ENCODE data around the gene SUPT3H.

GRCh38 chr6:44925454-44925927, 402.6 kb upstream of the RUNX2 start:
- RAMPAGE, long total RNA = no peak
- RRBS = no CpG with 5 or more reads among the region's 1 CpG

DNA sequence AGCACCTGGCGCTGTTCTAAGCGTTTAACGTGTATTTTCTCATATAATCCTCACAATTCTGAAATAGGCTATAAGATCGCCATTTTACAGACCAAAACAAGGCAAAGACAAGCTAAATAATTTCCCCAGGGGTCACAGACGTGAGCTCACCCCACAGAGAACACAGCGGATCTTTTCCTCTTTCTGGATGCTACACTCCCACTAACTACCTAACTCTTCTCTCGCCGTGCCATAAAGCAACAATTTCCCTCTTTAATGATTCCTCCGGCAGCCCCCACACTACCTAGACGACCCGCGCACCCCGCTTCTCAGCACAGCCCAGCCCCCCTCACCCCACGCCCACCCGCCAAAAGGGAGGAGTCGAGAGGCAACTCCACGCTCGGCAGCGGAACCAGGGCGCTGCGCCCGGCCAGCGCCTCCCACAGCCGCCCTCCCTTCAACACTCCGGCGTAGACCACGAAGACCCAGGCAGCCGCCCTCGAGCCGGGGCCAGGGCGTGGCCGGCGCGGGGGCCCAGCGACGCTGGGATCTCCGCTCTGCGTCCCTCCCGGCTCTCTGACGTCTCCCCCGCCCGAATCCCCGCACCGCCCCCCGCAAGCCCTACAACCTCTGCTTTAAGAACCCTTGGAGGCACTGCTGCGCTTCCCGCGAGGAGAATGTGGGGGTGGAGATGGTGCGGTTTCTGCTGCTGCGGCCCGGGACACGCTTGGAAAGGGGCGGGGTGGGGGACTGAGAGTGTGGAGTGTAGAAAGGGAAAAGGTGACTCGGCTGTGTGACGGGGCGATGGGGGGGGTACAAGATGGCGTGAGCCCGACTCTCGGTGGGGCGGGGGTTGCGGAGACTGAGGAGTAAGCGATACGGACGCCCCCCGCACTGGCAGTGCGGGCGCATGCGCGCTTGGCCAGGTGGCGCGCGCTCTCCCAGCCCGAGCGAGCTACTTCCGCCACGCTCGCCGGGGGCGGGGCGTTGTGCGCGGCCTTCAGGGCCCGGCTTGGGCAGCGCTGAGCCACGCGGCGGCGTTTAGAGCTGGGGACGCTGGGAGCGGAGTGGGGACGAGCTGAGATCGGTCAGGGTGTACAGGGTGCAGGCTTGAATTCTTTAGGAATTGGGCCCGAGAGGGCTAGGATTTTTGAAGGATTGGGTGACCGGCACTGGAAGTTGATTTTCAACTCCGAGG, at the start of gene SUPT3H:
SUPT3H (minus strand) TSS at position 774 of the 1,177 bp plus-strand sequence.
- RAMPAGE, long total RNA = no peak
- RRBS = 2% methylated on average over 16 of the region's 95 CpGs

DNA sequence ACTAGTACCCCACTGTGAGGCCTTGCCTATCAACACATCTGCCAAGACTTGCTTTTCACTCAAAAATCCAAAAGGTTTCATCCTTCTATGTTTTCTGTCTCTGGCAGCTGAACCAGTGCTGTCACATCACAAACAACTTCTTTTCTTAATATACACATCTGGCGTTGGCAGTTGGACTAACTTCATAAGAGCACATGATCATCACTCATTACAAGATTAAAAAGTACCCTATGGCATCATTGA, 64.0 kb upstream of the SUPT3H start:
- RAMPAGE, long total RNA = no peak
- RRBS = no CpG with 5 or more reads among the region's 1 CpG

- RAMPAGE, long total RNA = no peak
- RRBS = no CpG with 5 or more reads among the region's 9 CpGs
Observed at GRCh38 chr6:45445693-45446371, 68.1 kb upstream of the SUPT3H start.

GRCh38 chr6:45610817-45611264, 233.1 kb upstream of the SUPT3H start:
- RAMPAGE, long total RNA = no peak
- RRBS = no CpG with 5 or more reads among the region's 2 CpGs

- RAMPAGE, long total RNA = no peak
- RRBS = no CpG with 5 or more reads among the region's 4 CpGs
Observed at GRCh38 chr6:45959365-45960056, 56.1 kb downstream of the CLIC5 start.

DNA sequence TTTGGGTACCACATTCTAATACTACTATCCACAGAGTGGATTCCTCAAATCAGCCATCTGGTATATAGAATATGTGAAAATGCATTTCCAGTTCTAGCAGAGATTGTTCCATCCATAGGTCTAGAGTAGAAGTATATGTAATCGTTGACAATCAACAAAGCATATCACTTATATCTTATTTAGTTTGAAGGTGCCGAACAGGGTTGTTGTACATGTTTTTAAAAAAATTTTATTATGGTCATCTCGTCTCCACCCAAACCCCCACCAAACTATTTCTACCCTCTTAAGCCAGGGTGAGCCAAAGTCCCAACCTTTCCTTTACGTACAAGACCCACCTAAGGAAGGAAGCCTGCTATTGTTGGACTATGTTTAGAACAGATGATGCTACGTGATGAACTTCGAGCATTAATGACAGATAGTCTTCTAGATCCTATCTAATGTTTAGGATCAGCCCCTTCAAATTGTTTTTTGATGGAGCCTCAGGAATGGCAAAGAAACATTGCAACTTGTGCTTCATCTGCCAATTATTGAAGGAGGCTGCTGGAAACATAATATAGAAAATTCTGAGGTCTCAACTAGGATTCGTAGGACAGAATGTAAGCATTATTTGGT, 44.4 kb downstream of the CLIC5 start:
- RAMPAGE, long total RNA = no peak
- RRBS = no CpG with 5 or more reads among the region's 7 CpGs

DNA sequence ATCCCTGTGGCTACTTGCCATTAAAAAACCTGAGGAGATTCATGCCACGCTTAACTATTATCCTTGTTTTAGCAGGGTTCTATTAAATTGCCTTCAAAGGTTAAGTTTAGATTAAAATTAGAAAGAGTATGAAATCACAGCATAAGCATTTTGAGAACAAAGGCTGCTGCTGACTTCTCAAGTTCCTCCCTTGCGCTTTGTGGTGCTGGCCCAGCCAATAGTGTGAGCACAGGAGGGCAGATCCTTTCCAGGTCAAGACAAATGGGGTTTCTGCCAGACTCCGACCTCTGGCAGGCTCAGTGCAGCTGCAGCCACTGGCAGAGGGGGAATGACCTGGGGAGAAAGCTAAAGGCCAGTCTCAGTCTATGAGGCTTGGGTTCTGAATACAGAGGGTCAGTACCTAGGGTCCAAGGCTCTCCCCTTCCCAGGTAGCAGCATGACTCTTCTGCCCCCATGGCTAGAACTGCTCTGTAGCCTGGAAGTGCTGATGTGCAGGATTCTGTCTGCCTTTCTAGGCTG, 27.0 kb downstream of the CLIC5 start:
- RAMPAGE, long total RNA = no peak
- RRBS = no CpG with 5 or more reads among the region's 3 CpGs

DNA sequence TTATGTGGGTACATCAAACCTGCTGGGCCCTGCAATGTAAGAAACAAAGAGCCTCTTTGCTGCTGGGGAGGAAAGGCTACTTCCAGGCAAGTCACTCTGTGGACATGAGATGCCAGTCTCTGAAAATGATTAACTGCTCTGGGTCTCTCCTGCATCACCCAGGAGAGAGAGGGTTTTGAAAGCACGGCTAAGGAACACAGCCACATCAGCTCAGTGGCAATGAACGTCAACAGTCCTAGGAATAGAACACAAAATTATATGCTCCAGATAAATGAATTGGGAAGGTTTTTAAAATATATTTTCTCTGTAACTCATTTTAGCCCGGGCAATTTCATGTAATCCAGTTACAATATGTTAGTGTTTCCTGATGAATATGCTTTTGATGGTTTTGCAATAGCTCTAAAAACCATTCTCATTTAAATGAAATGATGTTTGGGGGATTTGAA, 112.0 kb downstream of the RCAN2 start:
- RAMPAGE, long total RNA = no peak
- RRBS = no CpG with 5 or more reads among the region's 3 CpGs

DNA sequence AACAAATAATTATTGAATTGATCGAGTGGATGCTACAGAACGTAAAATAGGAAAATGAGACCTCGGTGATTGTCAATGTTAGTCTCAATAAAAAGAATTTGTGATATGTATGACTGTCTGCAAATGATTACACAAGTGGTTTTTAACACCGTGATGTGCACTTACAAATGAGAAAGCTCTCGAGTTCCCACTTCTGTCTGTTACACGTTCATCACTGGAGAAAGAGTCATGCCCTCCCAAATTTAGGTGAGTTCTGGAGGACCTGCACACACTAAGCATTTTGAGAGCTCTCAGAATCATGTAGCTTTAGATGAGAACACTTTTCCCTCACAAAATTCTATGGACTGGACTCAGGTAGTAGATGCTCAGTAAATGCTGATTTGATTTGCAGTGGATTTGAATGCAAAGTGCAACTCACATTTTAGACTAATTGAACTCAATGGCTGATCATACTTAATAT, 1.8 kb downstream of the RCAN2 start:
- RAMPAGE, long total RNA = no peak
- RRBS = no CpG with 5 or more reads among the region's 6 CpGs

- RAMPAGE, long total RNA = no peak
- RRBS = no CpG with 5 or more reads among the region's 3 CpGs
Observed at GRCh38 chr6:46509974-46510301, 18.7 kb upstream of the RCAN2 start.

DNA sequence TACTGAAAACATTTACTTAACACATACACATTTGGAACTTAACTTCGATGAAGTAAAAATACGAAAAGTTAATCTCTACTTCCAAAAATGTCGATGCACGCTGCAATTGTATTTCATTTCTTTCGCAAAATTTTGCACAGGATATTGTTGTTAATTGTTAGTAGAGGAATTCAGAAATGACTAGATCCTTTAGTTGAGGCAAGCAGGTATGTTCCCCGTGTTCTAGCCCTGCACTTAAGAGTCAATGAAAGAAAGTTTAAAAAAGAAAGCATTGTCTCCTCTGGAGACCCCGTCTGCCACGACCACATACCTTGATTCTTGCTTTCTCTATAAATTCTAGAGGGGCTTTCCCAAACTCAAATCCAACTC, 538 bp downstream of the CYP39A1 start:
- RAMPAGE, long total RNA = no peak
- RRBS = no CpG with 5 or more reads among the region's 8 CpGs

DNA sequence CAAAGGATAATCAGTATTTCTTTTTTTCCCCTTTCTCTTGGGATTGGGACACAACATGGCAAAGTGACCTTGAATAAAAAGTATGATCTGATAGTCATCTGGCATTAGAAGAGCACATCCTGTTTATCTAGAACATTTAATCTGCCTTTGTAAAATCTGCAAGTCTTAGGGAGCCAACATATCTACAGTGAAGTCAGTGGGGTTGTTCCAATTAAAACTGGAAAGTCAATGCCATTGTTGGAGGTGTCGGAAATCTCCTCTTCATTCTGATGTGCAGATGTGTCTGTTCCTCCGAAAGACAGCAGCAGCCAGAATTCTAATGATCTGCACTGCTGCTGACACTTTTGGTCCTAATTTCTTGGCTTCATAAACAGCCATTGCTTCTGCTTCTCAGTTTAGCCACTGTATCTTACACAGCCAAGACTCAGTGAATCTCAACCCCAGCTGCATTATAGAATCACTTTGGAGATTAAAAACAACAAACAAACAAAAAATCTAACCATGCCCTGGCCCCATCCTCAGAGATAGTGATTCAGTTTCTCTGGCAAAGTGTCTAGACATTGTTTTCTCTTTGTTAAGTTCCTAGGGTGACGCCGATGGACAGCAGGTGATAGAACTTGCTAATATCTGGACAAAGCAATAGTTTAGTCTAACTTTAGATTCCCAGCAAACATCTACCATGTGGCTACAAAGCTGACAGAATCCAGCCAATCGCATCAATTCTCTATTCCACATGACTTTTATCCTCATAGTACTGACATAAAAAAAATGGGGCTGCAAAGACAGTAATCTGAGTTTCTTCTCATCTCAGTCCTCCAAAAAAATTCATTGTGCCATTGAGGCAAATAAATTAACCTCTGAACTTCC, 3.0 kb downstream of the ADGRF5 start:
- RAMPAGE, long total RNA = no peak
- RRBS = no CpG with 5 or more reads among the region's 5 CpGs

- RAMPAGE, long total RNA = no peak
- RRBS = no CpG with 5 or more reads among the region's 12 CpGs
Observed at GRCh38 chr6:46935570-46936439, 14.1 kb upstream of the ADGRF5 start.

DNA sequence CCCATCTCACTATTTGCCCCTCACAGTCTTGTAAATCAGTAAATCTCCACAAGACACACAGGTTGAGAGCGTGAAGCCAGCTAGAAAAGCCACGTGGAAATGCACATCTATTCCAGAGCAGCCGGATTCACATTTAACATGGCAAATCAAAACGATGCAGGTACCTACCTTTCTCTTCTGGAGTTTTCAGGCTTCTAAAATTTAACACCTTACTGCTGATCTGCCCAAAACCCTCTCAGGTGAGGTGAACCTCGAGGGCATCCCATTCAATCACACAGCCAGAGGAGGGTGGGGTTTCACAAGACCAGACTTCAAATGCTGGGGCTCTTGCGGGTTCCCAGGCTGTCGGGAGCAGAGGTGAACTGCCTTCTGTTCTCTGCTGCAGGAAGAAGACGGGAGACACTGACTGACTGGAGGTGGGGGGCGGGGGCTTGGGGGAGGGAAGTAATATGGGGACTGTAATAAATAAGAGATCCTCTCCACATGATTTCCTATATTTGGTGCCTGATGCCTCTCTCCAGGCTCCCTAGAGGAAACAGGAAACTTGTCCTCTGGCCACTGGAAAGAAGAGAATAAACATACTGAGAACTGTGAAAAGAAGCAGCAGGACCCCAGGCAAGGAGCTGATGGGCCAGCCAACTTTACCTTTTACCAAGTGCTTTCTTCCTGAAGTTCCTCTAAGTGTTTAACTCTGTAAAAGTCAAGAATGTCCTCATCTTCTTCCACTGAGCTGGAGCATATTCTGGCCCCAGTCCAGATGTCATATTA, 33.0 kb upstream of the ADGRF5 start:
- RAMPAGE, long total RNA = no peak
- RRBS = no CpG with 5 or more reads among the region's 9 CpGs

DNA sequence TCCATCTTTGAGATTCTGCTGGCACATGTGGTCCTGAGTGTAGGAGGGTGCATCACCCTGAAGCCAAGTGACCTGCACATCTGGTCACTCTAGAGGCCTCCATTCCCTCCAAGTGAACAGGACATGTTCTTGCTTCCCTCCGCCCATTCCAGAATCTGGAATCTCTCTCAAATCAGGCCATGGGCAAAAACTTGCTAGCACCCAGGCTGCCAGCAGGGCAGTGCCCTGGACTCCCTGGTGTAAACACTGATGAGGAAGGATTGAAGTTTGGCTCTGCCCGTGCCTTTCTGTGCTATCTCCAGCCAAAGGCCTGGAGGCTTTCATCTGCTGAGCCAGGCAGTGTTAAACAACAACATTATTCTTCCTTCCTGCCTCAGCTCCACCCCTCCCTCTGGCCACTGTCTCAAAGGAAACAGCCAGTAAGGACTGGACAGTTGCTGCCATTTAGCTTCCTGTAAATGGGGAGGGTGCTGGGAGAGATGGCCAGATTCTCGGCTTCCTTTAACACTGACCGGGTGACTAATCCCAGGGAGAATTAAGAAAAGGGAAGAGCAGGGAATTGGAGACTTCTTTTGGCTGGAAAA, 19.4 kb upstream of the ADGRF1 start:
- RAMPAGE, long total RNA = no peak
- RRBS = no CpG with 5 or more reads among the region's 4 CpGs

- RAMPAGE, long total RNA = no peak
- RRBS = no CpG with 5 or more reads among the region's 2 CpGs
Observed at GRCh38 chr6:47083759-47083981, 41.5 kb upstream of the ADGRF1 start.

- RAMPAGE, long total RNA = no peak
- RRBS = no CpG with 5 or more reads among the region's 7 CpGs
Observed at GRCh38 chr6:47117116-47117832, 75.1 kb upstream of the ADGRF1 start.

- RAMPAGE, long total RNA = no peak
- RRBS = no CpG with 5 or more reads among the region's 1 CpG
Observed at GRCh38 chr6:47188410-47189075, 121.2 kb downstream of the TNFRSF21 start.

GRCh38 chr6:47197957-47198603, 111.6 kb downstream of the TNFRSF21 start:
- RAMPAGE, long total RNA = no peak
- RRBS = no CpG with 5 or more reads among the region's 6 CpGs

All from hepatocyte (in vitro differentiated cells and primary cell).